Left common carotid artery plus branches (tissue), 1 donor: ENCODE measurements around the gene CLIC6.

GRCh38 chr21:33801518-33802135 lies 114.0 kb downstream of the ATP5PO start:
- PRO-cap, result no peak

DNA sequence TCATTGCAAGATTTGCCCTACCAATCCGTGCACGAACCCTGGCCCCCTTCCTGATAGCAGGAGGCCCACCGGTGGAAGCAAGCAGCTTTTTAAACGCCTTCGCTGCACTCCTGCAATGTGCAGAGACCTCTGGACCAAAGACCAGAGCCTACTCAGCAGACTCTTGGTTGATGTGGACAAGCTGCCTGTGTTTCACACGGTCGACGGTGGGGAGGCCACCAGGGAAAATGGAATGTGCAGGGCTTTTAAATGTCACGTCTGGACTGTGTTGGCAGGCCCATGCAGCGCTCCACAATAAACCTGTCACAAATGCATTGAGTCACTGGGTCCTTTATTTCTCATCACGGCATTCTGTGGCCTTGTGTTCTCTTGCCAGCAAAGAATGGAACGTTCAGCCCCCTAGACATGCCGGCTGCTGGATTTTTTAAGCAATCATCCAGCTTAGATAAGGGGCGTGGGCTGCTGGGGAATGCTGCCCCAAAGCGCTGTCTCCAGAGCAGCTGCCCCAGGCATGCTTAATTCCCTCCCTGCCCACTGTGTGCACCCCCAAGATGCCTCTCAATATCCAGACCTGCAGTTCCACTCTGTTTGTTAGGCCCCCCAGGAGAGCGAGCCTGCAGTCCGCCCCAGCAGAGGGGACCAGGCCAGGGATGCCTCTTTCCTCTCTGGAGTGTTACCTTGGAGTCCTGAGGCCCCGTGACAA lies 71.4 kb downstream of the ATP5PO start:
- PRO-cap, result no peak

DNA sequence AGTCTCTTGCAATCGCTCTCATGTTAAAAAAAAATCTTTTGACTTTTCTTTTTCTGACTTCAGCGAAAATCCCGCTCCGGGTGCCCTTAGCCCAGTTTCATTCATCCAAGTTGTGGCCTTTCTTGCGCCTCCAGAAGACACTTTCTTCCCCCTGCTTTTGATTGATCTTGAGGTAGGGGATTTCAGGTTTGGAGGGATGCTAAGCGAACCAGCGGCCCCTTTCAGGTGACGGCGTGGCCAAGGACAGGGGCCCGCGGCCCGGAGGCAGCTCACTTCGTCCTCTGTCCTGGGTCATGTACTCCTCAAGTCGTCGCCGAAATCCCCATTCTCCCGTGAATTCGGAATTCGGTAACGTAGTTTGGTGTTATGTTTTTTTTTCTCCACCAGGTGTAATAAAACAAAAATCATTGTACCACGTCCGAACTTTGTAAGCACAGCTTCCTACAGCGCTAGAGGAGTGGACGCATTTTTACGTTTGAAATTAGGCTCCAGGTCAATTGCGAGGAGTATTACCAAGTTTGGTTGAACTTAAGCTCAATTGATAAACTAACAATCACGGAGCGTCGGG lies 1.0 kb downstream of the MRPS6 start:
- PRO-cap, result no peak

- PRO-cap, result no peak
These were observed 4.7 kb downstream of the MRPS6 start for GRCh38 chr21:34077830-34078647.

DNA sequence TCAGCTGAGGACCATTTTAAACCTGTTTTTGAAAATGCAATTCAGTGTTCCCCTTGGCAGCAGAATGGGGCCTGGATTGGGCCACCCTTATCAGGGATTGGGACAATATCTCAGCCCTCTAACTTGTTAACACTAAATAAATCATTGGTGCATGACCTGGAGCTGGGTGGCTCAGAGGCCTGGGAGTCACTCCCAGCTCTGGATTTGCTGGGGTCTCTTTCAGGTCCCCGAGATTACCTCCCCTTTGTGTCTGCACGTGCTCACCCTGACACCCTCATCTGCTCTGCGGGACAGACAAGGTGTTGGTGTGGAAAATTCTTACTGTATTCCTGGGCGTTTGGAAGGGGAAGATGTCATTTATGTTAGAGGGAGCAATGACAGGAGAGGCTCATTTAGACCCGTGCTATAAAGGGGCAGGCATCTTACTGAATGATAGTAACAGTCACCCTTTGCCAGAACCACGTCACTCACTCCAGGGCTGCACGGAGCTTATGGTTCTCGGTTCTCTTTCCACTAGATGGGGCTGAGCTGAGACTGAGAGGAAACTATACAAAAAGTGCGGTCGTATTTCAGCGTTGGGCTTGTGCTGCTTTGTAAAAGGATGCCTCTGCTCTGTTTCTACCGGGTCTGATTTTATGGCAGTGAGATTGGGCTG lies 55.5 kb downstream of the MRPS6 start:
- PRO-cap, result no peak

- PRO-cap, result no peak
These were observed 31.6 kb downstream of the RCAN1 start for GRCh38 chr21:34583388-34583623.

GRCh38 chr21:34668511-34669220 lies at the start of gene CLIC6:
TSS of gene CLIC6 (plus strand) at chr21:34668994.
- PRO-cap, result no peak

- PRO-cap, result no peak
These were observed 102.8 kb downstream of the CLIC6 start for GRCh38 chr21:34771469-34772175.

DNA sequence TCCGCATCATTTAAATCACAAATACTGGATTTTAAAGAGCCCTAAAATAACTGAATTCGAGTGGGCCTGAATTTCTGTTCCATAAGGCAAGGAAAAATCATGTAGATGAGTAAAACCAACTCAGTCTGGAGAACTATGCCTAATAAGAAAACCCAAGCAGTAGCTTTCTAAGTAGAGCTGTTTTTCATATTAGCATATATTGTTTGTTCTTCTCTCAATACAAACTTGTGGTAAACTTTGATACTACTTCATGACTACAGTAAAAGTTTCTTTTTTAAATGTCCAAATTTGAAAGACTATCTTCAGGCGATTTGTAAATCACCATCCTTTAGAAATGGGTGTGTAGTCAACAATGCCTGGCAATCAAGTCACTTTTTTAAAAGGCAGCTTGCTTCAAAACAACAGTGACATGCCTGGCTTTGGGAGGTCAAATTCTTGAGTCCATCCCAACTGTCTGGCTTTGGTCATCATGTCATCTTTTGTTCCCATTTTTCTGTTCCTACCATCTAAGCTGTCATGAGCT lies 156.0 kb downstream of the CLIC6 start:
- PRO-cap, result no peak

- PRO-cap, result no peak
These were observed 171.9 kb downstream of the CLIC6 start for GRCh38 chr21:34840616-34841202.

- PRO-cap, result no peak
These were observed 189.6 kb downstream of the RUNX1 start for GRCh38 chr21:34859442-34859955.

- PRO-cap, result no peak
These were observed 166.4 kb downstream of the RUNX1 start for GRCh38 chr21:34882424-34883428.

- PRO-cap, result no peak
These were observed 158.2 kb downstream of the RUNX1 start for GRCh38 chr21:34890554-34891665.

DNA sequence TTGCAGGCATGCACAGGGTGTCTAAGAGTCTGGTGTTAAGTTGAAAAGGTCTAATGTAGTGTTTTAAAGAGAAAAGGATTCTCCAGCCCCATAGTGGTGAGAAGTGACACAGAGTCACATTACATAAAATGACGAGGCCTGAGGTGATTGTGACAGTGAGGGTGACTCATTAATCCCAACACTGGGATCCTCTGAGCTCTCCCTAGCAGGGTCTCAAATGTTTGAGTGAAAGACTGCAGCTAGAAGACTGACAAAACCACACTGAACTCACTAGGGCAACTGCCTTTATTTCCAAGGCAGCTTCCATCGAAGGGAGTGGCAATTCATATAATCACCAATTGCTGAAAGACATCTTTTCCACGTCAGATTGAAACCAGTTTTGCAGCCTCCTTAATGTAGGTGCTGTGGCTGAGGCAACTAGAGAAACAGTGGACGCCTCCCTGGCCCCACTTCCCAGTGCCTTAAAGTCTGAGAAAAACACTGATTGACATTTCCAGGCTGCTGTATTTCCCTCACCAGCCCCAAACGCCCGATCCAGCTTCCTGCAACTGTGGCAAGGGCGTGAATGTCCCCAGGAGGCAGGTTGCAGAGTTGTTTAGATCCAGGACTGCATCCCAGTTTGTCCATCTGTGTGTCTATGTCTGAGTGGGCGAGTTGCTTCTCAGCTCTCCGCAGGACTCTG lies 81.4 kb downstream of the RUNX1 start:
- PRO-cap, result no peak

DNA sequence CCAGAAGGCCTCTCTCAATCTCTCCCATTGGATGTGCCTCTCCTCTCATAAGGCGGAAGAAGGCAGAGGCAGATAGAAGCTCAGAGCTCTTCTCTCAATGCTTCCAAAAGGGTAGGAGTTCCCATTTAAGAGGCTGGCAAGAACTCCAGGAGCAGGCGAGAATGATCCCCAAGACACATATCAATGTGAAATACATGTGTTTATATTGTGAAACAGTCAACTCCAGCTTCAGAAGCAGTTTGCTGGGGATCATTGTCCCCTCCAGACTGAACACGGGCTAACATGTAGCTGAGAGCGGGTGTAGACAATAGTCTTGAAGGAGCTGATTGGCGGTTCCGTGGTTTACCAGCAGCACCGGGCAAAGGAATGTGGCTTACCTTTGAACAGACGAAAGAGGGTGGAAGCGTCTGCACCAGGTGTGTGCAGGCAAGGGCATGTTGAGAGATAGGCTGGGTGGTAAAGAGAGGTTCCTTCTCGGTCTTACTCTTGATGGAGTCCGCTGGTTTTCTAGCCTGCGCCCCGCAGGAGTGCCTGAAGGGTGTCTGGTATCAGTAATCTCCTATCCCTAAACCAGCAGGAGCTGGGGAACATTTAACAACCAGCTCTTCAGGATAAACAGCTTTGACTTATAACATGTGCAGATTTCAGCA lies 27.1 kb downstream of the RUNX1 start:
- PRO-cap, result no peak

- PRO-cap, result no peak
These were observed 3.8 kb upstream of the RUNX1 start for GRCh38 chr21:35052936-35053238.

DNA sequence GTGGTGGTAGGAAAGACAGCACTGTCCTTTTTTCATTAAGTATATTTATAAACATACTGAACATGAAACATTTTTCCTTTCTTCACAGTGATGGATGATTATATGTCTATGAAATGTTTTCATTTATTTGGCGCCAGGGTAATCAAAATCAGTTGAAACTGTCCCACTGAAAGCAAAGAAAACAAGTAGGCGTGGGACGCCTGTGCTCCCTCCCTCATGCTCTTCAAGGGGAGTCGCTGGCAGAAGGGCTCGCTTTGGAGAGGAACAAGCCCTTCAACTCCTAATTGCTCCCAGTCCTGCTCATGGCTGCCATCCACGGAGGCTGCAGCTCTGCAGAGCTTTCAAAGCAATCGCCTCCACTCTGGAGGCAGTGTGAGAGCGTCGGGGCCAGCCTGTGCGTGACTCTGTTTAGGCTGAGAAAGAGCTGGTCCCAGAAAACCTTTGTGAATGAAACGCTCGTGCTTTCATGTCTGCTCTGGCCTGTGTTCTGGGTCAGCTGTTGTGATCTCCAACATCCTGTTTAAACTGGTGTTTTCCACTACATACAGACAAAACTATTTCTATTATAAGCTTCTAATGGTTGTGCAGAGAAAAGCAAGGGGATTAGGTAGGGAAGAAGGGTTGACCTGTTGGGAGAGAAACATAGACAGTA lies 23.8 kb upstream of the RUNX1 start:
- PRO-cap, result no peak

DNA sequence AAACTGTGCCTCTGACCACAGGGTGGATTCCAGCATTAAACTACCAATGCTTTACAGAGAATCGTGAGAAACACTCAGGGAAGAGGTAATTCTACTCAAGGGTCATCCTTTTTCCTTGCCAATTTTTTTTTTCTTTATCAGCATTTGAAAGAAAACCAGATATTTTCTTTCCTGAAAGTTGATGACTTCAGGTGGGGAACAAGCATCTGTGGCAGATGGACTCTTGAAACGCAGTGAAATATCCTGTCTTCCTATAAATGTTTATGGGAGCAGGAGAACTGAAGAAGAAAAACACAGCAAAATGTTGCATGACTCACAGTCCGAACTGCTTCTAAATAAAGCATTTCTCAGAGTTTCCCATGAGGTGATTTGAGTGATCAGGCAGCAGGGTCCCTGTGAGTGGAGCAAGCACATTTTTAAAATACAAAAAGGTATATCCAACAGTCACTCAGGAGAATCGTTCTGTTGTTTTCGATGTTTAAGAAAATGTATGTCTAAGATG lies 154.2 kb upstream of the RUNX1 start:
- PRO-cap, result no peak

- PRO-cap, result no peak
These were observed 275.8 kb upstream of the RUNX1 start for GRCh38 chr21:35324801-35325347.

DNA sequence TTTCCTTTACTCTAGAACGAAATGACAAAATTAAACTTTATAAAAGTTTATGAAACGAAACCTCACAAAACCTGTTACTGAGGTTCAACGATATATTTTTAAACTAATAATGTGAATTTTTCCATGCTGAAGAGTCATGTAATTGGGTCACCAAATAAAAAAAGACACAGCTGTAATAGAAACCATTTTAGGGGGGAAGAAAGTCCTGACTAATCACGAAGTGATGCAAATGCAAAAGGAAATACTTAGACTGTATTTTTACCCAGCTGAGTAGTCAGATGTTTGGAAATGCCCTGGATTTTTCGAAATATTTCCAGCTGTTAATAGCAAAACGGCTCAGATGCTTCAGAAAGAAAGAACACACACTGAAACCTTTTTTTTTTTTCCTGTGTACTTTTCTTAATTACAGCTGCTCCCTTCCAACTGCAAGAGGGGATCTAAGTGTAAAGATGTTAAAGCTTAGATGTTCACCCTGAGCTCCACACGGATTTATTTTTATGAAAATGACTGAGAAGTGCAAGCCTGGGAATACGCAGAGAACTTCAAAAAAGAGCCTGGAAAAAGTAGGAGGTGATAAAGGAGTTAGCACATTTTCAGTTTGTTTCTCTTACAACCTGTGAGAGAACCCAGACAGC lies 210.2 kb downstream of the SETD4 start:
- PRO-cap, result unidirectional peak, plus-strand start at position 339 of the sequence